Endothelial cell of umbilical vein (primary cell): ENCODE data around the genes VRK2 and PAPOLG.

DNA sequence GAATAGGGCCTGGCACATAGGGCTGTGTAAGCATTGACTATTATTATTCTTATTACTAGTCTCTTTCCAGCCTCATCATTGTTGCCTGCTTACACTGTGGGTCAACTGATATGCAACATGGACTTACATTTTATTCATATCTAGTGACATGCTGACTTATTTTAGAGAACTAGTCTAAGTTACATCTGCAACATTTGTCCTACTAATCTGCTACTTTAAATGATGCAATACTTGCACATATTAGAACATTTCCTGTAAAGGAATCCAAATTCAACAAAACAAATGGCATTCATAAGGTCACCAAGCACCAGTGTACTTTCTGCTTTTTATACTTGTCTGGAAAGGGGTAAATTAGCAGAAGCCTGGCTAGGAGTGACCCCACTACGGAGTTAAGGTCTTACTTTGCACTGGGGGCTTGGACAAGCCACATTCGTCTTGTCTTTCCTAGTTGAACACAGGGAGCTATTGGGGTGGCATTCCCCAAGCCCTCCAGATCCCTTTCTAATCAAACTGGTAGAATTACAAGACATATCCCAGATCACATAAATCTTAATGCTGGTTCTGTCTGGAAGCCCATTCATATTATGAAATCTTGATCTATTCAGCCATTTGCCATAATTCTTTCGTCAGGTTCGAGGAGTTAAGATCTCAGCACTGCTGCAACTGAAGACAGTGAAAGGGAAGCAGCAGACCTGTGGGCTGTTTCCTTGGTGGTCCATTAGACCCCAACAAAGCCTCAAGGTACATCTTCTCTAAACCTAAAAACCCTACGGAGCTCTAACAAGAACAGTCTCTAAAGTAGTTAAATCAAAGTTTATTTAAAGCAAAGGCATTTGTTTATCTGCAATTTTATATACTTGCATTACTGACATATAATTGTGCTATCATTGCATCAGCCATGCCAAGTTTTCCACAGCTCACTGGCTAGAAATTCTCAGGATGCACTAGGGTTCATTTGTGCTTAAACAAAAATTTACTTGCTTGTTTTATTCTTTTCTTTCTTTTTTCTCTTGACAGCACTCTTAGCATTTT lies 49.9 kb upstream of the RTN4 start:
- PRO-cap = bidirectional peak, plus-strand start at position 354 of the sequence, minus-strand start at position 171 of the sequence; bidirectional peak, plus-strand start at position 672 of the sequence, minus-strand start at position 503 of the sequence
CAGE:
- cytosol, long polyA minus RNA = no peak
- cytosol, long polyA plus RNA = no peak
- long polyA plus RNA = no peak
- nucleus, long polyA minus RNA = start-site peak on the plus strand centred at position 355 of the sequence, 12 bp wide, 13 reads
- nucleus, long polyA plus RNA = no peak

GRCh38 chr2:55159263-55159676 lies 72.8 kb downstream of the CLHC1 start:
- PRO-cap = no peak
CAGE:
- cytosol, long polyA minus RNA = no peak
- cytosol, long polyA plus RNA = no peak
- long polyA plus RNA = no peak
- nucleus, long polyA minus RNA = no peak
- nucleus, long polyA plus RNA = no peak

DNA sequence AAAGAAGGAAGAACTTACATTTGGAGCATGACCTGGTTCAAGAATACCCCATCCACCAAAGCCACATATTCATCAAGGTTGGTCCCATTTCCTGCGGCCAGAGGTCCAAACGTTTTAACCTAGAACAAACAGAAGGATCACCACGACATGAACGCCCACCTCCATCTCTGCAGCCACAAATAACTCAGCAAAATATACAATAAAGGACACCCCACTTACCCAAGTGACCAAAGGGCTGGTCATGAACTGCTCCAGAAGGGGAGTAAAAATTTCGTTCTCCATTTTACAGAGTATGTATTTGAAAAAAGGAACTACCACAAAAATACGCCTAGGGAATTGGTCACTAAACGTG lies 882 bp downstream of the CCDC88A start:
- PRO-cap = no peak
CAGE:
- cytosol, long polyA minus RNA = no peak
- cytosol, long polyA plus RNA = no peak
- long polyA plus RNA = no peak
- nucleus, long polyA minus RNA = no peak
- nucleus, long polyA plus RNA = no peak

- PRO-cap = no peak
CAGE:
- cytosol, long polyA minus RNA = no peak
- cytosol, long polyA plus RNA = no peak
- long polyA plus RNA = no peak
- nucleus, long polyA minus RNA = no peak
- nucleus, long polyA plus RNA = no peak
Observed at GRCh38 chr2:55609966-55611140, 7.1 kb downstream of the PPP4R3B start.

- PRO-cap = no peak
CAGE:
- cytosol, long polyA minus RNA = no peak
- cytosol, long polyA plus RNA = no peak
- long polyA plus RNA = no peak
- nucleus, long polyA minus RNA = no peak
- nucleus, long polyA plus RNA = no peak
Observed at GRCh38 chr2:55862220-55862591, 61.4 kb downstream of the EFEMP1 start.

DNA sequence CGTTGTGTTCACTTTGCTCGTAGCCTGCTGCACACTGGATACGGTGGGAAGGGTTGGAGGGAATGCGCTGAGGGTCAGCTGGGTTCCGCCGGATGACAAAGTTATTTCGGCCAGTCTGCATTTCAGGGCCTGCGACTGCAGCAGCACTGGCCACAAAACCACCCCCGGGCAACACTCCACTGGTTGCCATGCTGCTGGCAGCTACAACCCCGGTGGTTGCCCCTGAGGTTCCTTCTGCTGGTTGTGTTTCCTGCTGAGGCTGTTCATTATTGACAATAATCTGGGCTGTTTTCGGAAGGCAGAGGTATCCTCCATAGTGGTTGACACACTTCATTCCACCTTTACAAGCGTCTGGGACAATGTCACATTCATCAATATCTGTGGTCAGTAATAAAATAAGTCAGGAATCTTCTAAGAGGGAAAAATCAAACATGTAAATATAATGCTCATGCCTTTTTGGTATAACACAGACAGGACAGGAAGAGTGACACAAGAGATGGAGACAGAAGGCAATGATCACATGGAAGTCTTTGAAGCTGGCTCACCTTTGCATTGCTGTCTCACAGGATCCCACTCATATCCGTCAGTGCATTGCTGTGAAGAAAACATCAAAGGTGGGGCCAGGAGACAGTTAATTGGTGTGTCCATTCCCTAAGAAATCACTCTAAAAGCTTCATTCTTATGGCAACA lies 5.8 kb downstream of the EFEMP1 start:
- PRO-cap = no peak
CAGE:
- cytosol, long polyA minus RNA = no peak
- cytosol, long polyA plus RNA = no peak
- long polyA plus RNA = no peak
- nucleus, long polyA minus RNA = no peak
- nucleus, long polyA plus RNA = no peak

GRCh38 chr2:55954636-55954917 lies 31.0 kb upstream of the EFEMP1 start:
- PRO-cap = no peak
CAGE:
- cytosol, long polyA minus RNA = no peak
- cytosol, long polyA plus RNA = no peak
- long polyA plus RNA = no peak
- nucleus, long polyA minus RNA = no peak
- nucleus, long polyA plus RNA = no peak

DNA sequence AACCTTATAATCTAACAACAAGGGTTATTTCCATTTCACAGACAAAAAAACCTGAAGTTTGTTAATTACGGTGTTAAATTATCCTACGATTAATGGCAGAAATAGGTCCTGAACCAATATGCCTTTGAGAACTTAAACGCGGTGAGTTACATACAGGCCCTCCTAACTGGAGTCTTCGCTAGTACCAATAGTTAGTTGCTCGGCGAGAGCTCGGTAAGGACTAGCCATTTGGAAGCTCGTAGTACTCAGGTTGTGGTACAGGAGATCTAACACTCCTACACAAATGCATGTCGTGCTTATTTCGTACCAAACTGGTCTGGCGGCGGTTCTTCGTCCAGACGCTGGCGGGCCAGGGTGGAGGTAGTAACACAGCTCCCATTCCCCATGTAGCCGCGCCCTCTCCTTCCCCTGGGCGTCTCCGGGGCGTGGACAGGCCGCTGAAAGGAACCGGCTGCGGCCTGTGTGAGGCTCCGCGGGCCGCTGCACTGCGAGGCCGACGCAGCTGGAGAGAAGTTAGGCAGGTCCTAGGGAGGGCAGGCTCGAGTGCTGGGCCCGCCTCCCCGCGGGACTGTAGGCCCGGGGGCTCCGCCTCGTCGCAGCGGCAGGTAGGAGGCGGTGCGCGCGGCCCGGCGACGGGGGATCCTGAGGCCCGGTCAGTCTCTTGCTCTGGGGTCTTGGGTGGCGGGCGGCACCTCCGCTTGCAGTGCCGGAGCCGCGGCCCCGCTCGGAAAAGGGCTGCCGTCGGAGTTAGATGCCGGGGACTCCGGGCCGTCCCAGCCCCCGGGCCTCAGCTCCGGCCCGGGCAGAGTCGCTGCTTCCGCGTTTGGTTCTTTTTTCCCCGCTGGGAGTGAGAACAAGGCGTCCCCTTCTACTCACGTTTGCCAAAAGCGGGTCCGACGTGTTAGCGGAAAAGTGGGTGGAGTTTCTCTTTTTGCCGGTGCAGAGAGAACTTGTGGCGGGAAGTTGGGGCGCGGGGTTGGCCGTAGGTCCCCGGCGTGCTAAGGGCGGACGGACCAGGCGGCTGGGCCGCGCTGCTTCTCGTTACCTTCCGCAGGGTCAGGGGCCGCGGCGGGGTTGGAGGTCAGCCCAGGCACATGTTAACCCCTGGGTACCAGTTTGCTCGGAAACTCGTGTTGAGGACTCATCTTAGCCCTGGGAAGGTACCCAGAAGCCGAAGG lies at the start of gene VRK2:
Gene VRK2 (plus strand): TSS at position 590 of the 1,178 bp plus-strand sequence.
- PRO-cap = bidirectional peak, plus-strand start at position 194 of the sequence, minus-strand start at position 257 of the sequence; bidirectional peak, plus-strand start at position 485 of the sequence, minus-strand start at position 487 of the sequence
CAGE:
- cytosol, long polyA minus RNA = start-site peak on the plus strand centred at position 573 of the sequence, 16 bp wide, 43 reads
- cytosol, long polyA plus RNA = start-site peak on the plus strand centred at position 456 of the sequence, 70 bp wide, 117 and 101 reads in 2 replicates; start-site peak on the plus strand centred at position 612 of the sequence, 95 bp wide, 128 and 200 reads in 2 replicates
- long polyA plus RNA = start-site peak on the plus strand centred at position 473 of the sequence, 39 bp wide, 76 and 59 reads in 2 replicates; start-site peak on the plus strand centred at position 592 of the sequence, 61 bp wide, 217 and 197 reads in 2 replicates
- nucleus, long polyA minus RNA = start-site peak on the plus strand centred at position 486 of the sequence, 14 bp wide, 82 reads; start-site peak on the plus strand centred at position 601 of the sequence, 48 bp wide, 314 reads; start-site peak on the minus strand centred at position 904 of the sequence, 30 bp wide, 10 reads
- nucleus, long polyA plus RNA = start-site peak on the plus strand centred at position 472 of the sequence, 37 bp wide, 62 and 74 reads in 2 replicates; start-site peak on the plus strand centred at position 599 of the sequence, 57 bp wide, 158 and 154 reads in 2 replicates

GRCh38 chr2:58511667-58512047 lies 270.5 kb upstream of the FANCL start:
- PRO-cap = no peak
CAGE:
- cytosol, long polyA minus RNA = no peak
- cytosol, long polyA plus RNA = no peak
- long polyA plus RNA = no peak
- nucleus, long polyA minus RNA = no peak
- nucleus, long polyA plus RNA = no peak

- PRO-cap = no peak
CAGE:
- cytosol, long polyA minus RNA = no peak
- cytosol, long polyA plus RNA = no peak
- long polyA plus RNA = no peak
- nucleus, long polyA minus RNA = no peak
- nucleus, long polyA plus RNA = no peak
Observed at GRCh38 chr2:58540635-58541153, 299.6 kb upstream of the FANCL start.

GRCh38 chr2:60391080-60391745 lies 162.2 kb downstream of the BCL11A start:
- PRO-cap = no peak
CAGE:
- cytosol, long polyA minus RNA = no peak
- cytosol, long polyA plus RNA = no peak
- long polyA plus RNA = no peak
- nucleus, long polyA minus RNA = no peak
- nucleus, long polyA plus RNA = no peak

- PRO-cap = no peak
CAGE:
- cytosol, long polyA minus RNA = no peak
- cytosol, long polyA plus RNA = no peak
- long polyA plus RNA = no peak
- nucleus, long polyA minus RNA = no peak
- nucleus, long polyA plus RNA = no peak
Observed at GRCh38 chr2:60483969-60484746, 69.3 kb downstream of the BCL11A start.

DNA sequence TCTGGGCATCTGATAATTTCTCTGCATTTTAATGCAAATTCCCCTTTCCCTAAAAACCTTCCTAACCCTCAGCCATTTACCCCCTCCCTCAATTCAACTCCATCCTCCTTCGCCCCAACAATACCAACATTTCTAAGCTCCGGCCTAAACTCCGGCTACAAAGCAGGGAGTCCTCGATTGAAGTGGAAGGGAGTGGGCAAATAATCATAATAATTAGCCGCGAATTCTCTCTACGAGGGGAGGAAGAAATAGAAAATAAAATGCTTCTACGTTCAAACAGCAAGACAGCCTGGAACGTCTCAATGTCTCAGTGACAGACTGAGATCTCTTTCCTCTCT lies 4.6 kb downstream of the BCL11A start:
- PRO-cap = no peak
CAGE:
- cytosol, long polyA minus RNA = no peak
- cytosol, long polyA plus RNA = no peak
- long polyA plus RNA = no peak
- nucleus, long polyA minus RNA = no peak
- nucleus, long polyA plus RNA = no peak

- PRO-cap = no peak
CAGE:
- cytosol, long polyA minus RNA = no peak
- cytosol, long polyA plus RNA = no peak
- long polyA plus RNA = no peak
- nucleus, long polyA minus RNA = no peak
- nucleus, long polyA plus RNA = no peak
Observed at GRCh38 chr2:60554621-60555408, 1.4 kb upstream of the BCL11A start.

DNA sequence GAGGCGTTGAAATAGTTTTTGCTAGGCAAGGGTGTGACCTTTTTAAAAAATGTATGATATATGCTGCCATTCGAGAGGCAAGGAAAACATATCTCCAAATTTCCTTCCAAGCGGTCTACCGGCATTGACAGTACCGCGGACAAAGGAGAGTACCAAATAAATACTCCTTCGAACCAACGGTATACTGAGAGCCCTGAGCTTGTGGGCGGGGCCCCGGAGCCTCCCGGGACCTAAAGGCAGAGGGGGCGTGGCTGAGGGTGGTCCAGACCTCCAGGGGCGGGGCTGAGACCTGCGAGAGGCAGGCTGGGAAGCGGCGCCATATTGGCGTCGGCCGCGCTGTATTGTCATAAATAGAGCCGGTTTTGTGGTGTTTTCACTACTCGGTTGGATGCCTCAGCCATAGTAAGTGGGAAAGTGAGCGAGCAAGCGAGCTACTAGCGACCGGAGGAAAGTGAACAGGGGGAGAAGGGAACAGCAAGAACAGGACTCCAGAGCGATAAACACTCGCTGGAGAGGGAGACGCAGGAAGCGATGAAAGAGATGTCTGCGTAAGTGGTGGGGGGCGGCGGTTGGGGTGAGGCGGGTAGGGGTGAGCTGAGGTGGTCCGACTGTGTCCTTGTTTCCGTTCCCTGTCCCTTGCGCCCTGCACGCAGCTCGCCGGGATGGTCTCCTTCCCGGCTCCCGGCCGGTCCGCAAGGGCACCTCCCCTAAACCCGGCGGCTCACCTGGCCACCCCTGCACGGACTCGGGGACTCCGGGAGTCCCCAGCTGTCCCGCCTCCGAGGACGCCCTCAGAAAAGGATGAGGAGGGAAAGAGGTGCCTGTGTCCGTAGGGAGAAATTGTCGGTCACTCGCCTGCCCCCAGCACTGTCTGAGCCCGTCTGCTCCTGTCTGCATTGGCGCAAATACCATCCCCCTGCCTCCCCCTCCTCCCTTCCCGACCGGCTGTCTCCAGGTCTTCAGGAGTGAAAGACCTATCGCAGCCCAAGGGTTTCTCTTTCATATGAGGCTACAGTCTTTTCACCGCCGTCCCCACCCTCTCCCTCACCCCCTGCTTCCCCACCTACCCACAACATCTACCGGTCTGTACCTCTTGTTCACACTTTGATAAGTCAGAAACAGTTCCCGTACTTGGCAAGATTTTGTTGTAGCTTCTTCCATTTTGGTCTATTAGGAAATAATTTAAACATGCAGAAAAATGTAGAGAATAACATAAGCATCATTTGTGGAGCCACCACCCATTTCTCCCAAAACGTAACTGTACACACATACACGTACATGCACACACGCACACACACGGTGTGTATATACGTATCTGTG lies at the start of gene PAPOLG:
Gene PAPOLG (plus strand): TSS at position 321 of the 1,320 bp plus-strand sequence.
- PRO-cap = bidirectional peak, plus-strand start at position 294 of the sequence, minus-strand start at position 157 of the sequence; unidirectional peak, minus-strand start at position 883 of the sequence
CAGE:
- cytosol, long polyA minus RNA = start-site peak on the plus strand centred at position 319 of the sequence, 18 bp wide, 31 reads
- cytosol, long polyA plus RNA = no peak
- long polyA plus RNA = start-site peak on the plus strand centred at position 332 of the sequence, 95 bp wide, 130 and 158 reads in 2 replicates
- nucleus, long polyA minus RNA = start-site peak on the plus strand centred at position 339 of the sequence, 77 bp wide, 498 reads
- nucleus, long polyA plus RNA = start-site peak on the plus strand centred at position 340 of the sequence, 80 bp wide, 217 and 220 reads in 2 replicates

DNA sequence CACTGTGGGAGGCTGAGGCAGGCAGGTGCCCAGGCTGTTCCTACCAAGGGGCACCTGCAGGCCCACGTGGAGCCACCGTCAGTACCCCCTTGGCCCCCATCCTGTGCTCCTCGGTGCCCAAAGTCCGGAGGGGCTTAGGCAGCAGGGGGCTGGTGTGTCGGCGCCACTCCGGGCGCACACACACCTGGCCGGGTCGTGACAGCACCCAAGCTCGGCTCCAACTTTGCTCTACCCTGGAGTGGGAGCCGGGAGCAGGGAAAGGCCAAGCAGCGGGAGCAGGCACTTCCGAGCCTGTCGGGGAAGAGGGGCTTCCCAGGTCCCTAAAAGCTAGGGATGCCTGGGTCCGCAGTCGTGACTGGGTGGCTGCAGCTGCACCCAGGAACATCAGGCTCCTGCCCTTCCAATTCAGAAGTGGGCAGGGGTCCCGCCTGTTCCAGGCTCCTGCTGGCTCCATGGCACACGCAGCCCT lies 48.4 kb downstream of the PAPOLG start:
- PRO-cap = no peak
CAGE:
- cytosol, long polyA minus RNA = no peak
- cytosol, long polyA plus RNA = no peak
- long polyA plus RNA = no peak
- nucleus, long polyA minus RNA = no peak
- nucleus, long polyA plus RNA = no peak

DNA sequence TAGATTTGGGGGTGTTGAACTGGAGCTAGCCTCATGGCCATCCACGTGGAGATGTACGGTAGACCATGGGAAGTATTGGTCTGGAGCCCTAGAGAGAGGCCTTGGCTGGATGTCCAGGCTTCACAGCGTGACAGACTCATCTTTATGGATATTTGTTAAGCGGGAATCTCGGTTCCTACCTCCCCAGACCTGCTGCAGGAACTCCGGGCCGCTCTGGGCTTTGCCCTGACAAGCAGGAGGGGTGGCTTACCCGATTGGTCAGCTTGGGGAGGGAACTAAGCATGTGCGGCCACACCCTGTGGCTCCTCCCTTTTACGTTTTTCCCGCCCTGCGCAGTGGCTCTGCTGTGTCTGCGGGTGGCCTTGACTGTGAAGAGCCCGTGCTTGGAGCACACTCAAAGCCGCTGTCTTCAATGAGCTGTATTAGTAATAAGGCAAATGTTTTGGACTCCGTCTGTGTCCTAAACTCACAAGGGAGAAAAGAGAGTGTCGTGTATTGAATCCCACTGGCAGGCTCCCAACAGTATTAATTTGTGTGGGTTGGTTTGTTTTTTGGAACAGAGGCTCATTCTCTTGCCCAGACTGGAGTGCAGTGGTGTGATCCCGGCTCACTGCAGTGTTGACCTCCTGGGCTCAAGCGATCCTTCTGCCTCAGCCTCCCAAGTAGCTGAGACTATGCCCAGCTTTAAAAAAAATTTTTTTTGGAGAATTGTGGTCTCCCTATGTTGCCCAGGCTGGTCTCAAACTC lies 52.4 kb downstream of the PAPOLG start:
- PRO-cap = no peak
CAGE:
- cytosol, long polyA minus RNA = no peak
- cytosol, long polyA plus RNA = no peak
- long polyA plus RNA = no peak
- nucleus, long polyA minus RNA = no peak
- nucleus, long polyA plus RNA = no peak

DNA sequence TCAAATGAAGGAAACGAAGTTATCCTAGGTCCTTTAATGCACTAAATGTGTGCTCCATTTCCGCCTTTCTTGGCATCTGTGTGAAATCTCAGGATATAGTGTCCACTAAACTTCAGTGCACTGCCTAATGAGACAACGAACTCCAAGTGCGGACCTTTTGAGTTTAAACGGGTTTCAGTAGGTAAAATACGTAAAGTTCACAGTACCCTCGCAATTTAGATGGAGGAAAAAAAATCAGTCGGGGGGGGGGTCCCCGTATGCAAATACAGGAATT lies 740 bp upstream of the REL start:
- PRO-cap = no peak
CAGE:
- cytosol, long polyA minus RNA = no peak
- cytosol, long polyA plus RNA = no peak
- long polyA plus RNA = no peak
- nucleus, long polyA minus RNA = no peak
- nucleus, long polyA plus RNA = no peak

GRCh38 chr2:60957582-60958164 lies 59.8 kb upstream of the PEX13 start:
- PRO-cap = no peak
CAGE:
- cytosol, long polyA minus RNA = no peak
- cytosol, long polyA plus RNA = no peak
- long polyA plus RNA = no peak
- nucleus, long polyA minus RNA = no peak
- nucleus, long polyA plus RNA = no peak

- PRO-cap = no peak
CAGE:
- cytosol, long polyA minus RNA = no peak
- cytosol, long polyA plus RNA = no peak
- long polyA plus RNA = no peak
- nucleus, long polyA minus RNA = no peak
- nucleus, long polyA plus RNA = no peak
Observed at GRCh38 chr2:61115790-61116398, 46.1 kb upstream of the C2orf74 start.